Tongue (tissue), 2 donors: ENCODE results near the genes OMG, CCL13 and CCT6B.

DNA sequence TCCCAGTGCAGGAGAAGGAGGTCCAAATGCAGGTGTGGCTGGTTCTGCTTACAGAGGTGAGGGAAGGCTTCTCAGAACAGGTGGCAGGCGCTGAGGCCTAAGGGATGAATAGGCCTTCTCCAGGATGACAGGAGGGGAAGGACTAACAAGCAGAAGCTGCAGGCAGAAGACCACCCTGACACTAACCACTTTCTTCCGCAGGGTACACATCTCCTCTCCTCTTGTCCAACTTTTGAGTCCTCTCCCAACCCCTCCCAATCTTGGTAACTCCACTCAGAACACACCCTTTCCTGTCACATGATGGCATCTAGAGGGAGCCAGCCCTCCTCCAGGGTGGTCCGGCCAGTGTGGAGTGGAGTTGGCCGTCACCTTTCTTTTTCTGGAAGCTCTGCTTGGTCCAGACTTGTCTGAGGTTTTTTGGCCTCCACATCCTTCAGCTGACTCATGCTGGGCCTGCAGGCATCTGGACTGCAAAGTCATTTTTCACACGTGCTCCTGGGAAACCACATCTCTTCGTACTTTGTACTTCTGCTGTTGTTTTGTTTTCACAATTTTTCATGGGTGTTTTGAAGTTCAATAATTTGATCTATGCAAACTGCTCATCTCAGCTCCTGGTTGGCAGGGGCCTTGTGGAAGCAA, 42.7 kb upstream of the NF1 start:
- RAMPAGE, long total RNA, result no peak

DNA sequence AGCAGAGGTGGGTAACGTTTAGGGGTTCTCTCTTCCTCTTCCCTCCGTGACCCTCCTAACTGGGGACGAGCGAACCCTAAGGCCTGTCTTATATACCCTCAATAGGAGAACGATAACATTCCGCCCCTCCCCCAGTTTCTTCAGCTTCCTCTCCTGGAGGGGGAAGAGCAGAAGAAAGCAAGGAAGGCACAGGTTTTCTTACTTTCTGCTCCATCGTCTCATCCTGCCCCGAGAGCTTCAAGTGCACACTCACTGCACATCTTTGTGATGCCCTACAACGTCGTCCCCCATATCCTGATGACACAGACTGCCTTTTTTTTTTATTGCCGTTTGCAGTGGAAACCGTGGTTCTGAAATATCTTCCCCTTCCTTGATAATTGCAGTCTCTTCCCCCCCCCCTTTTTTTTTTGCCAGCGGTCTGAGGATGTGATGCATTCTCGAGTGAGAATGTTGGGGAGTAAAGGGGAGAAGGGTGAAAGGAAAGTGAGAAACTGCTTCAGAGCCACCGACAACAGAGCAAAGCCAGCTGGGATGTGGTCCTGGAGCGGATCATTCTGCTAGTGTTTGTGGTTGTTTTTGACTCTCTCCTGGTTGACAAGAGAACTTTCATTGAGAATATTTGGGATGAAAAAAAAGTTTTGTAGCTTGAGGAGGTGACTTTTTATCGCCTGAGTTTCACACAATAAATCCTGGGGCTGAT, 1.1 kb downstream of the NF1 start:
- RAMPAGE, long total RNA, result no peak

GRCh38 chr17:31163111-31163777, 68.5 kb downstream of the NF1 start:
- RAMPAGE, long total RNA, result no peak

GRCh38 chr17:31296926-31297452, at the start of gene OMG:
Gene OMG (minus strand): TSS chr17:31297239.
- RAMPAGE, long total RNA, result no peak

- RAMPAGE, long total RNA, result no peak
Observed at GRCh38 chr17:31310874-31311422, 2.9 kb downstream of the EVI2B start.

GRCh38 chr17:31317929-31319028, 3.1 kb downstream of the EVI2A start:
- RAMPAGE, long total RNA, result no peak

DNA sequence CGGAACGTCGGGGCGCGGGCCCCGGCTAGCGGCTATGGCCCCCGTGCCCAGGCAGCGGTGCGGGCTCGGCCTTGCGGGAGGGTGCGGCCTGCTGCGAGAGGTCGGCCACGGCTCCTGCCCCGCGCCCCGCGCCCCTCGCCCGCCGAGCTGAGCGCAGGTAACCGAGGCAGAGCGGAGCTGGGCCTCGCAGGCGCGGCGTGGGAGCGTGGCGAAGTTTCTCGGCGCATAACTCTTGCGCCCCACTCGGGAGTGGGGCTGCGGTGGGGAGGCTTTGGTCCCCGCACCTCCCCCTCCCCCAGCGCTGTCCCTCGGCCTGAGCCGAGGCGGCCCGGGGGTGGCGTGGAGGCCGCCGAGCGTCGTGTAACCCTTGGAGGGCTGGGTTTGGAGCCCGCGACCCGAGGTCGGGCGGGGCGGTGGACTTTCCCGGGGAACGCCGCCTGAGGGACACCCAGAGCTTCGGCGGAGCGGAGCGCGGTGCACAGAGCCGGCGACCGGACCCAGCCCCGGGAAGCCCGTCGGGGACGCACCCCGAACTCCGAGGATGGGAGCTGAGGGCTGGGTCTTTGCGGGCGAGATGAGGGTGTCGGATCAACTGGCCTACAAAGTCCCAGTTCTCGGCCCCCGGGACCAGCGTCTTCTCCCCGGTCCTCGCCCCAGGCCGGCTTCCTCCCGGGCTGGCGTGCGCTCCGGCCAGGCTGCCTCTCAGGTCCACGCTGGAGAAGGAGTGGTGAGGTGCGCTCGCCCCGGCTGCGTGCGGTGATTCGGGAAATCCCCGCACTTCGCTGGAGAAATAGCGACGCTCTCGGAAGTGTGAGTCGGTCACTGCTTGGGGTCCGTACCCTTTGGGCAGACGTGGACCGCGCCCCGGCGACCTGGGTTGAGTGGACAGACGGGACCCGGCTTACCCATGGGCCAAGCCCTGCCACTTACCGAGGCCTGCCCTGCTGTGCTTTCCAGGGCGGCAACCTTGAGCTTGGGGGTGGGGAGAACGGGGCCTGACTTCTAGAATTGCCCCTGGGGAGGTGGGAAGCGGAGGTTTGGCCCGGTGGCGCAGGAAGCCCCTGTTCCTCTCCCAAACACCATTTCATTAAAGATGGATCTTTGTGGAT, 168.3 kb downstream of the RAB11FIP4 start:
- RAMPAGE, long total RNA, result no peak

GRCh38 chr17:31843022-31843697, 15.9 kb downstream of the COPRS start:
- RAMPAGE, long total RNA, result no peak

DNA sequence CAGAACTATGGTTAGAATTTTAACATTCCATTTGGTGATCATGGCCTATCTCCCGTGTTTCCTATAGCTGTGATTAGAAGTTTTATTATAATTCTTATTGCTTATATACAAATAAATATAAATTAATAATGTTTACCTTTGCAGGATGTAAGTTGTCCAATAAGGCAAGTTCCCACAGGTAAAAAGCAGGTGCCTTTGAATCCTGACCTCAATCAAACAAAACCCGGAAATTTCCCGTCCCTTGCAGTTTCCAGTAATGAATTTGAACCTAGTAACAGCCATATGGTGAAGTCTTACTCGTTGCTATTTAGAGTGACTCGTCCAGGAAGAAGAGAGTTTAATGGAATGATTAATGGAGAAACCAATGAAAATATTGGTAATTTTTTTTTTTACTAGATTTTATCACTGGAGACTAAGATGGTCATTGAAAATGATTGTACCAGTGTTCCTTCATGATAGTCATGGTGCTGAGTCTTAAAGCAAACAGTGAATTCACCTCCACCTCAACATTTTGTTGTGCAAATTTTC, 31.8 kb upstream of the LRRC37B start:
- RAMPAGE, long total RNA, result no peak

GRCh38 chr17:32444876-32445467, 662 bp downstream of the PSMD11 start:
- RAMPAGE, long total RNA, result no peak

- RAMPAGE, long total RNA, result no peak
Observed at GRCh38 chr17:32487192-32487343, 275 bp downstream of the CDK5R1 start.

- RAMPAGE, long total RNA, result no peak
Observed at GRCh38 chr17:32526608-32527036, 39.8 kb downstream of the CDK5R1 start.

GRCh38 chr17:32555527-32556632, 69.1 kb downstream of the CDK5R1 start:
- RAMPAGE, long total RNA, result no peak

DNA sequence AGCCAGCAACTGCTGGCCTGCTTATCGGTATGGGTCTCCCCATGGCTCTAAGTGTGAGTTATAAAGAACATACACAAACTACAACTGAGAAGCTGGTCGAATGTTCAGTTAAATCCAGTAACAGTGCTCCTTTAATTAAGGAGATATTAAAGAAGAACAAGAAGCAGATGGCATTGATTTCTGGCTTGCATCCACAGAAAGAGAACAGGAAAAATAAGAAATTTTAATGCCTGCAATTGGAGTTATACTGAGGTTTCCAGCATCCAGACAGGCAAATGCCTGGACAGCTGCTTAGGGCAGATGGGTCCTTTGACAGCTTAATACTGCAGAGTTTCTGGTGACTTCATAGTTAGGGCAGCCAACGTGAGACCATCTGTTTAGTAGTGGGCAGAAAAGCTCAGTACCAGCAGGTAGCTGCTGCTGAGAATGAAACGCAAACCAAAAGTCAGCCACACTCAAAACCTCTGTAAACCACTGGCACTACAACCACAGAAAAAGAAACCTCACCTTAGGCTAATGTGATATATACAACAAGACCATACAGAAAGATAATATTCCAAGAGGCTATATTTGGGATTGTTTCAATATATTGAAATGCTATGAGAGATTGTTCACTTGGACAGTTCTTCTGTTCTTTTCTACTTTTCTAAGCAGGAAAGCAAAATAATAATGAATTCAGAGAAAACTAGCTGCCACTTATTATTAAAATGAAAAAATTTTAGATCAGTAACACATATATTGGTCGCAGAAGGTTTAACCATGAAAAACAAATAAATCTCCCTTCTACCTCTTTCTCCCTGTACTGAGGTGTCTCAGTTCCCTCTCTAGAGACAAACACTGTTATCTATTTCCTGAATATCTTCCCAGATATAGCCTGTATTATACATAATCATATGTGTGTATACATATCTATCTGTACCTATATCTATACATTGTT, 110.0 kb downstream of the CDK5R1 start:
- RAMPAGE, long total RNA, result no peak

- RAMPAGE, long total RNA, result no peak
Observed at GRCh38 chr17:33803583-33804117, 451.4 kb upstream of the CCL2 start.

- RAMPAGE, long total RNA, result no peak
Observed at GRCh38 chr17:34235162-34236211, 19.6 kb upstream of the CCL2 start.

GRCh38 chr17:34356131-34356573, at the start of gene CCL13:
Gene CCL13 (plus strand): TSS chr17:34356480.
- RAMPAGE, long total RNA, result no peak

DNA sequence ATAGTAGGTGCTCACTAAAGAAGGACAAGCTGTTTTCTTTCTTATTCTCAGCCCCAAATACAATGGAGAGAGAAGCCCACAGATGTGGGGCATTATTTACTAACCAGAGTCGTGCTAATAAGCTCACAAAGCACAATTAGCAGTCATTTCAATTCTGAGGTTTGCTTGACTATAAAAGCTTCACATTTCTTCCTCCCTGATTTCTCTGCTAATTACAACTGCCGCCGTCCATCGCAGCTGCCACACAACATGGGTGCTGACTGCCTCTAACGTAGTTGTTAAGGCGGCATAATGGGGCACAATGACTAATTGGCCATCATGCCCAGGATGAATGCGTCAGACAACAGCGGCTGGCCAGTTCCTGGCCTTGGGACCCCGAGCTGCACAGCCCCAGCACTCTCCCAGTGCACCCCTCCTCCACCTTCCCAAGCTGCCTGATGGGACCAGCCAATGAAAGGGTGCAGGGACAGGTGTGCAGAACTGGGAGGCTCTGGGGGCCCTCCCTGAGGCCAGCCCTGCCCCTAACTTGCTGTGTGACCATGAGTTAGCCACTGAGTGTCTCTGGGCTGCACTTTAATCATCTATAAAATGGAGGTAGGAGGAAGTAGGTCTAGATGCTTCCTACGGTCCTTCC, 109.2 kb downstream of the CCT6B start:
- RAMPAGE, long total RNA, result no peak

DNA sequence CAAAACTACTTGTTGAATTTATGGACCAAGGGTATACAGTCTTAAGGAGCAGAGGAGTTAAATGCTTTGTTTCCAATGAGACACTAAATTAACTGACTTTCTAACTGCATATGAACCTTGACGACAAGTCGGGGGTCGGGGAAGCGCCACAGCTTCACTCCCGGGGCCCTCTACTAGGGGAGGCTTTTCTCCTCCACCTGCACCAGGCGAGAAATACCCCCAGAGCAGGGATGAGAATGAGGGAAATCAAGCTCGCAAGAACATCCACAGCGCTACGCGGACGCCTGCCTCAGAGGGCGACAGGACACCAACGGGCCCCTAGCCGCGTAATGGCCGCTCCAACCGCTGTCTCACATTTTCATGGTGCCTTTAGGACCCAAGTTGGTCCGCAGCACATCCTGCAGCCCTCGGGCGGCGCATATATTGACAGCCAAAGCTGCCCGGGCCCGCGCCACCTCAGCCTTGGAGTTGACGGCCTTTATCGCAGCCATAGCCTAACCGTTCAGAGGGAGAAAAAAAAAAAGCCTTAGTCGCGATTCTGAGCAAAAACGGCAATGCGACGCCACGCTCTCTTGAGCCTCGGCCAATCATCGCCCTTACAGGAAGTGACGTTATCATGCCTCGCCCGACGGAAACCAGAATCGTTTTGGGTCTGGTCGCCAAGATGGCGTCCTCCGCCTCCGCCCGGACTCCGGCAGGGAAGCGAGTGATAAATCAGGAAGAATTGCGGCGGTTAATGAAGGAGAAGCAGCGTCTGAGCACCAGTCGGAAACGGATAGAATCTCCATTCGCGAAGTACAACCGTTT, at the start of gene CCT6B:
CCT6B (minus strand) TSS at position 558 of the 807 bp plus-strand sequence.
- RAMPAGE, long total RNA, result start-site peak on the minus strand centred at position 546 of the sequence, 88 bp wide, 8 and 5 reads in 2 replicates

GRCh38 chr17:35088364-35088937, 24.9 kb upstream of the RFFL start:
- RAMPAGE, long total RNA, result no peak